ENCODE measurements around the genes AQP5, AQP6, CERS5 and TMPRSS12.

GRCh38 chr12:49750406-49751038 is 9.2 kb downstream of the TMBIM6 start:
- PRO-cap, result no peak

DNA sequence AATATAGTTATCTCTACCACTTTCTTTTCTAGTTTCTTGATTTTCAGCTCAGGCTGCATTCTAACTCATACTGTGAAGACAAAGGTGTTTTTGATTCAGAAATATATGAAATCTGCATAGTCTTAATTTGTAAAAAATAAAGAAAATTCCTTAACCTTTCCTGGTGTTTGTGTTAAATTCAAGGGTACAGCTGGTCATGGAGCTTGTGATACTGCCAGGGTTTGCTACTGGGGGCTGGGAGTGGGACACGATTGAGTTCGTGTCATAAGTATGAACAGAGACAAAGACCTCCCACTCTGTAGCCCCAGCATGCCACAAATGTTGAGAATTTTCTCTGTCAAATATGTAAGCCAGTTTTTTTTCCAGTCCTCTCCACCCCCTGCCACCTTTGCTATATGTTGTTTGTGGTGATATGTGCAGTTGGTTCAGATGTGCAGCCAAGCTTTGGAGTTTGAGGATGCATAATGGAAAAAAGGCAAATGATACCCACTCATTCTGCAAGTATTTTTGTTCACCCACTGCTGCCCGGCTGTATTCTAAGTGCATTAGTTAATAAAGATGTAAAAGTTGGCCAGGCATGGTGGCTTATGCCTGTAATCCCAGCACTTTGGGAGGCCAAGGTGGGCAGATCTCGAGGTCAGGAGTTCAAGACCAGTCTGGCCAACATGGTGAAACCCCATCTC is 23.6 kb downstream of the TMBIM6 start:
- PRO-cap, result no peak

DNA sequence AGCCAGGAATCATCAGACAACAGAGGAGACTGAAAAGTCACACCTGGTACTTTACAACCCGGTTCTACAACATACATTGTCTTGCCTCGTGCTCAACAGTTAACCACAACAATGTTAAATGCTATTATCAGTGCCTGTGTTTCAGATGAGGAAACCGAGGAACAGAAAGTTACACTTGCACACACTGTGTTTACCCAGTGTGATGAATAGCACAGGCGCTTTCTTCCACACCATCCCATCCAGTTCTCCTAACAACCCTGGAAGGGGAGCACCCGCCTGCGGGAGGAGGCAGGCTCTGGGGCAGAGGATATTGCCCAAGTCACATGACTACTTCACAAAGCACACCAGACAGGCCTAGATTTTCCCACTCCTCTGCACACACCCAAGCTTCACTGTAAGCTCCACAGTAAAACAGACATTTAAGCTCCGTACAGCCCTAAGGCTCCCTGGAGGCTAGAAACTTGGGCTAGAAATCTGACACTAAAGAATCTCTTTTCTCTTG is 21.8 kb downstream of the NCKAP5L start:
- PRO-cap, result no peak

- PRO-cap, result no peak
These were observed 19.6 kb downstream of the NCKAP5L start for GRCh38 chr12:49808296-49809292.

DNA sequence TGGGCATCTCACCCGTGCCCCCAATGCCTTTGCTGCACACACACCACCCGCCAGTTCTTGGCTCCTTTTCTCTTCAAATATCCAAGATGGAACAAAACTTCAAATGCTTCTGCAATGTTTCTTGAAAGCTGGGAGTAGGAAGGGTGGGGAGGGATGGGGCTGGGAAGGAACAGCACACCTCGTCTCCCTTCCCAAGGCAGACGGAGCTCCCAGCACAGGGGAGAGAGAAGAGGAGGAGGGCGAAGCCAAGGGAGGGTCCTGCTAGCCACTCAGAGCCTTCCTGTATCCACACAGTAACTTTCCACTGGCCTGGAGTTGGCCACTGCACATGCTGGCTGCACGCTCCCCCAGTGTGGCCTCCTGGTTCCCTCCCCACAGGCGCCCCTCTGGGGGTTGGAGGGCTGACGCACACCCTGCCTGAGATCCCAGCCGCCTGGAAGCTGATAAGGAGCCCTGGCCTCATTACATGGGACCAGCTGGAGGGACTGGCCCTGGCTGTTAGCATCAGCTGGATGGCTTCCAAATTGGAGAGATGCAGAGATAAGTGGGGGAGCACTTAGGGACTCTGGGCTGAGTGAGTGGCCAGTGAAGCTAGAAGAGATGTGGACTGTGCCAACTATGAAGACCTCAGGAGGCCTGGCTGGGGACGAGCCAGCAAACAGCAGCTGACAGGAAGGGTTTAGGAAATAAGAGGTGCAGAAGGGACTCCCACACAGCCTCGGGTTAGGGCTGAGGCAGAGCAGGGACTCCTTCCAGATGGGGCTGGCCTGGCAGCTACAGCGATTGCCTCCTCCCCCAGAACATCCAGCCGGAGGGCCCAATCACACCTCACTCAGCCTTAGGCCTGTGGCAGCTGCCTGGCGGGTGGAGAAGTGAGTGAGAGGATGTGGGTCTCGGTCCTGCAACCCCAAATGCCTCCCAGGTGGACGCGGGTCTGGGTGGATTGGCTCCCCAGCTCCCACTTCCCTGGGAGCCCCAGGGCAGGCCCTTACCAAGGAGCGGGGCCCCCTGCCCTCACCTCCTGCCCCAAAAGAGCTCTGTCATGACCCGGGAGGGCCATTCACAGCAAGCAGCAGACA is 26.2 kb upstream of the BCDIN3D start:
- PRO-cap, result no peak

DNA sequence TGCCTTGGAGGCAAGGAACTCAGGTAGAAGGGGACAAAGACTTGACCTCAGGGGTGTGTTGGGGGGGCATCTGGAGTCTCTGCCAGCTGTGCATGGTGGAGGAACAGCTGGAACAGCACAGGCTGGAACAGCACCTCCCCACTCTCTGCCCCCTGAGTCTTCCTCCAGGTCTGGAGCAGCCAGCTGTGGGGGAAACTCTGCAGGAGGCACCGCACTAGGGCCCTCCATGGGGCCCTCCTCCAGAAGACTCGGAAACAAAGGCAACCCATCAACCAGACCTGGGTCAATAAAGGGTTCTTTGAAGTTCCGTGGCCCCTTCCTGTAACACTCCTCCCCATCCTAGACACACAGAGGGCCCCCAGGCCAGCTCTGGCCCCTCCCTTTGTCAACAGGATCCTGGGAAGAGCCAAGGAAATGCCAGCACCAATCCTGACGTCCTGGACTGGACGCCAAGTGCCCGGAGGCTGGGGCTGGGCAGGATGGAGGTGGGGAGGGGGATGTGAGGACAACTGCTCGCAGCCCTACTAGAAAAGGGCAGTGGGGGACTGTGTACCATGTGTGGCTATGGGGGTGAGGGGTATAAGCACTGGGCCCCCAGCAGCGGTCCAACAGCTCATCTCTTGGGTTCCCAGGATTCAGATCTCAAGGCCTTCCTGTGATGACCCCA is 15.7 kb downstream of the FAIM2 start:
- PRO-cap, result no peak

GRCh38 chr12:49959778-49960615 is 1.7 kb upstream of the AQP5 start:
- PRO-cap, result bidirectional peak, plus-strand start at chr12:49960049, minus-strand start at chr12:49959860

GRCh38 chr12:49961405-49962420 is at the start of gene AQP5:
Gene AQP5, plus strand, starts transcription at chr12:49961872.
- PRO-cap, result bidirectional peak, plus-strand start at chr12:49961872, minus-strand start at chr12:49961770

- PRO-cap, result no peak
These were observed at the start of gene AQP6 for GRCh38 chr12:49972722-49973152. Gene AQP6, plus strand, starts transcription at chr12:49972947.

- PRO-cap, result no peak
These were observed 9.2 kb downstream of the ASIC1 start for GRCh38 chr12:50066641-50066980.

DNA sequence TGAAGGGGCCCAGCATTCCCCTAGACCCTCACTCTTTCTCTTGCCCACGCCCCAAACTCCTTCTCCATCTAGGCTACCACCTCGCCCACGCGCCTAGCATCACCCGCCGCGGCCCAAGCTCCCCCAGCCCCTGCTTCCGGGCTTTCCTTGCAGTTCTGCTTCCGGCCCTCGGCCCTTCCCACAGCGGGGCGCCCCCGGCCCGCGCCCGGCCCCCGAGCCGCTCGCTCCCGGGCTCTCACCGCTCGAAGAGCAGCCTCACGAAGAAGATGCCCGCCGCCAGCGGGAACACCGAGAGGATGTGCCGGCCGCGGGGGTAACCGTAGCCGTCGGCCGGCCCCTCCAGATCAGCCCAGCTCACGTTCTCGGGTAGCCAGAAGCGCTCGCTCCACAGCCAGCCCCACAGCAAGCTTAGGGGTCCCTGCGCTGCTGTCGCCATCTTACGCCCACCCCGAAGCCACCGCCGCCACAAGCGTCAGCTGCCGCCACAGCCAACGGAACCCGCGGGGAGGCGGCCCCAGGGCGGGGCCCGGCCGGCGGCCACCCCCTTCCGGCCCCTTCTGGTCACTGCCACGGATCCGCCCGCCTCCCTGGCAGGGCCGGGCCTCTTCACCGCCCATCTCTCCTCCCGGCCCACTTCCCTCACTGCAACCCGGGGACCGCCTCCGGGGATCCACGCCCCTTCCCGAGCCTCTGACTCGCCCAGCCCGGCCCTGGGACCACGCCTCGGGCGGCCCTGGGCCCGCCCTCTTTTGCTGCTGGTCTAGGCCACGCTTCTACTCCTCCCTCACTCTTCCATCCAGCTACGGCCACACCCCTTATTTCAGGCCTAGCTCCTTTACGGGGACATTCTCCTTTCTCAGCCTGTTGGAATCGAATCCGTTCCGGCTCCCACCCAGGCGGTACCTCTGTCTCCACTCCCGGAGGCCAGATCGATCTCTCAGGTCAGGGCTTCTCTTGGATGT is at the start of gene CERS5:
TSS of gene CERS5 (minus strand) at position 508 of the 962 bp plus-strand sequence.
- PRO-cap, result bidirectional peak, plus-strand start at position 787 of the sequence, minus-strand start at position 467 of the sequence

DNA sequence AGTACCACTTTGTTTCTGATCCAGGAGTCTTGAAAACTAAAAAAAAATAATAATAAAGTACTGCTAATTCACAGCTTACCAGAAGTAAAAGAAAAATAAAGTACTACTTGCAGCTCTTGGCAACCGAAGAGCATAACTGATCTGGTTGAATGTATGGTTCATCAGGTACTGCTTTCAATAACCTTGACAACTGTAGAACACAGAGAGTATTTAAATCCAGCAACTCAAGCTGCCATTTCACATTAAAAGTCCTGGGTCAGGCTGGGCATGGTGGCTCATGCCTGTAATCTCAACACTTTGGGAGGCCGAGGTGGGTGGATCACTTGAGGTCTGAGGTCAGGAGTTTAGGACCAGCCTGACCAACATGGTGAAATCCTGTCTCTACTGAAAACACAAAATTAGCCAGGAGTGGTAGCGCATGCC is 33.6 kb downstream of the LIMA1 start:
- PRO-cap, result no peak

DNA sequence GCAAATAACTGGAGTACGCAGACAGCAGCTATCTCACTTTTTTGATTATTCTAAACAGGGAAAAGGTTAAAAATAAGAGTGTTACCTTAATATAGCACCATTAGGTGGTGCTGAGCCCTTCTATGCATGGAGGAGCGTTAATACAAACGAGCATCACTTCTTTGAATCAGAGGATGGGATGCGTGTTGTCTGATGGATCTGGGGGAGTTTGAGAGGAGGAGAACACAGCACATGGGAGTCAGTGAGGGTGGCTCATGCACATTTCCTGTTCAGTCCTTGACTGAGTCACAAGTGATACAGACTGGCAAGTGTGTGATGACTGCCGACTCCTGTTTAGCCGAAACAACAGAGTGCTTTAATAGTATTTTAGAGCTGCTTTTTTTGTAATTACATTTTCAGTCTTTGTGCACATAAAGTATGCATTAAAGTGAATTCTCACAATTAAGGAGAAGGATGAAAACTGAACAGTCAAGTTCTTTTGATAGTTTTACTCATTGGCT is 92.7 kb downstream of the DIP2B start:
- PRO-cap, result no peak

- PRO-cap, result no peak
These were observed 99.6 kb upstream of the ATF1 start for GRCh38 chr12:50664177-50664780.

GRCh38 chr12:50752269-50752885 is 11.5 kb upstream of the ATF1 start:
- PRO-cap, result no peak

DNA sequence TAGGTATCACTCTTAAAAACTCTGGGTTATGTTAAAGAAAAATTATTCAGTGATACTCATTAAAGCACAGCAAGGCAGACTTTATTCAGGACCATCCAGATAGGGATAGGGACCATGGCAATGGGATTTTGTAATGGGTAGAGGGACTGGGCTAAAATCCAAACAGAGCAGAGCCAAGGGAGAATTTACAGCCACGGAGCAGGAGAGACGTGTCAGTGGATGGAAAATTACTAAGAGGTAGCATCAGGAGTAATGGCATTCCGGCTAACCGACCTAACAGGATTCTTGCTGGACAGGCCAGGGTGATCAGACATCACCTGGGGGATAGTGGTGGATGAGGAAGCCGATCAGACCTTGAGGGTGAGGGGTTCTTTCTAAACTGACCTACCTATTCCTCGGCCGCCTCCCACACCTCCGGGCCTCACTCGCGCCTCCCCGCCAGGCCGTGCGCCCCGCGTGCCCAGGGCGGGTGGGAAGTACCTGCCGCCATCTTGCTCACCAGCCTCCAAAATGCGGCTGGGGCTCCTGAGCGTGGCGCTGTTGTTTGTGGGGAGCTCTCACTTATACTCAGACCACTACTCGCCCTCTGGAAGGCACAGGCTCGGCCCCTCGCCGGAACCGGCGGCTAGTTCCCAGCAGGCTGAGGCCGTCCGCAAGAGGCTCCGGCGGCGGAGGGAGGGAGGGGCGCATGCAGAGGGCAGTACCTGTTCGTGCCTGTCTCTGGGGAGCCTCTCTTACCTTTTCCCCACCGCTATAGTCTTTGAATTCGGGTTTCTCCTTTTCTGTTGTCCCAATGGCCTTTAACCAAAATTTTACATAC is at the start of gene TMPRSS12:
TSS of gene TMPRSS12 (plus strand) at position 472 of the 820 bp plus-strand sequence.
- PRO-cap, result no peak

- PRO-cap, result no peak
These were observed 563 bp downstream of the TMPRSS12 start for GRCh38 chr12:50843275-50843702.

- PRO-cap, result unidirectional peak, plus-strand start at chr12:50922925; unidirectional peak, plus-strand start at chr12:50923087
These were observed 2.0 kb upstream of the METTL7A start for GRCh38 chr12:50922726-50923272.

GRCh38 chr12:50926545-50926855 is 1.7 kb downstream of the METTL7A start:
- PRO-cap, result unidirectional peak, plus-strand start at chr12:50926719

DNA sequence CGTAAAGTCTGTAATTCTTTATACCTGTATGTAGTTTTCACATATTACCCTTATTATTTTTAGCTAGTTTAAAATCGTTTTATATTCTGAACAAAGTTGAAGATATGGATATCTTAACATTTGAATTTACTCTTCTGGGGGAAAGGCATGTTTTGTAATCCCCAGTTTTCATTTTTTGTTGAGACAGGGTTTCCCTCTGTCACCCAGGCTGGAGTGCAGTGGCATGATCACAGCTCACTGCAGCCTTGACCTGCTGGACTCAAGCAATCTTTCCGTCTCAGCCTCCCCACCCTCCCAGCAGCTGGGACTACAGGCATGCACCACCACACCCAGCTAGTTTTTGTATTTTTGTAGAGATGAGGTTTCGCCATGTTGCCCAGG is 2.0 kb downstream of the METTL7A start:
- PRO-cap, result no peak